Left colon (tissue), 1 donor: ENCODE data around the genes KLHL13, DOCK11 and STEEP1.

DNA sequence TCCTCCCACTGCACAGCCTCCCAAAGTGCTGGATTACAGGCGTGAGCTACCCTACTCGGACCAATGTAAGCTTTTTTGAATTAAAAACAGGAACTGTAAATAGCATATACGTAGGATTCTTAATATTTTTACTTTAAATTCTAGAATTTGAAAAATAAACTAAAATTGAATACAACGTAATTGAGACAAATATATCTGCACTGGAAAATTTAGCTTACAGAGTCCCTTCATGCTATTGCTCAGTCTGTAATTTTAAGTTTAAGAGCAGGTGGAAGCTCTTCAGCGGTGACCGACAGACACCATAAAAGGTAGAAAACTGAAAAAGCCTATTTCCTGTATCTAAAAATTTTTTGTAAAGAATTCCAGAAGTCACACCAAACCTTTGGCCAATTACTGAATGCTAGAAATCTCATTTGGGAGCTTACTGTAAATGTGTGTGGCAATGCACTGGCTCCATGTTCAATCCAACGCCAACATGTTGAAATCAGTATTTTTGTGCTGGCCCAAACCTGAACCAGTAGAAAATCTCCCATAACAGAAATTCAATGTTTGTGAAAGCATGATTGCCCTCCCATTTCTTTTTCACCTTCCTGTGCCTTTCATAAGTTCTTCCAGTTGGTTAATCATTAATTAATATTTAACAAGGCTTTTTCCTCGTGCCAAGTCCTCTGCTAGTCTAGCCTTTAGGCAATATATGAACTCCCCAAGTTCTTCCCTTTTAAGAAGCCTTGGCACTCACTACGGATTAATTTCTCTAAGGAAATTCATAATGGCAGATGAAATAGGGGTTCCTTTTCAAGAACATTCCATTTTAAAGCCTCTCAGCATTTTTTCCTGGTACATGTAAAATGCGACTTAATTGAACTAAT lies 1.5 kb upstream of the PLS3 start:
- PRO-cap = no peak

- PRO-cap = no peak
Measured at GRCh38 chrX:115573352-115573634, 12.3 kb downstream of the PLS3 start.

- PRO-cap = no peak
Measured at GRCh38 chrX:115723421-115723778, 162.4 kb downstream of the PLS3 start.

- PRO-cap = bidirectional peak, plus-strand start at chrX:118116891, minus-strand start at chrX:118116800
Measured at GRCh38 chrX:118116436-118117380, at the start of gene KLHL13. Gene KLHL13, minus strand, starts transcription at chrX:118116810.

DNA sequence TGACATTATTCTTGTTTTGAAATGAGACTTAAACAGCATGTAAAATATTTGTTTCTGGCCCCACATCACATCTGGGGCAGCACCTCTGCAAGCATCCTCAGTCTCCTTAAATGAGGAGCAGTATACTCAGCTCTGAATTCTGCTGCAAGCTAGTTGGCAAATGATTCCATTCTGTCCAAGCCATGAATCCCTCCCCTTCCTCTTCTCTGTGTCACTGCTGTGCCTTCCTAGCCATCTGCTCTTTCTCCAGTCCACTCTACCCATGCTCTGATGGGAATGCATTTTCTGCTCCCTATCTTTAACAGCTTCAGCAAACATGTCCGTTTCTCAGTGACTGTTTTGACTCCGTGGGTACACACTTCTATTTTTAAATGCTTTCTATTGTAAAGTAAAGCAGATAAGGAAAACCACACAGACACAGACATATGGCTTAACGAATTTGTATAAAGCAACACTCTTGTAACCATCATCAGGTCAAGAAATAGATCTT lies 72.3 kb upstream of the KLHL13 start:
- PRO-cap = no peak

DNA sequence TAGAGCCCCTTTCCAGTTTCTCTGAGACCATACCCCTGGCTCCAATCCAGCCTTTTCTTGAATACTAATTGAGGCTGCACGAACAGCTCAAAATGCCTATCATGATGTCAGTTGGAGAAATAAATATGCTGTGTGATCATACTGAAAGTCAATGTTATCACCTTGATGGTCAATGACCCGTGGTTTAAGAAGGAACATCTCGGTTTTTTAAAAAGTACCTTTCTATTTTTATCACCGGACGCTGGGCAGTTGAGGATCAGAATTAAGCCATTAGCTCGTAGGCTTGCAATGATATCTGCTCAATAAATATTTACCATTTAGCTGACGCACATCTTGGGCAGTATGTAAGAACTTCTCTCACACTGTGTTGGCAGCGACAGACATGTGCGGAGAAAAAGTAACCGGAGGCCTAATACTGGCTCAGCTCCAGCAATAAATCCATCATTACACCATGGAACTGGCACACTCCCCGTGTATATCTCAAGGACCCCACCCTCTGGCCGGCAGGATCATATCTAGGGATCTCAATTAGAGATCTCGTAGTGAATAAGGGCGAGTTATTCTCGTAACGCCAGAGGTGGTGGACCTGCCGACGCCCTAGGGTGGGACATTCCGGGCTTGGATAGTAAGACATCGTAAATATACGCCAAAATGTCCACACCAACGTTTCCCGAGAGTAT lies 701 bp upstream of the WDR44 start:
- PRO-cap = no peak

GRCh38 chrX:118392571-118393170 lies 46.8 kb downstream of the WDR44 start:
- PRO-cap = no peak

- PRO-cap = no peak
Measured at GRCh38 chrX:118436532-118437162, 59.0 kb upstream of the DOCK11 start.

- PRO-cap = bidirectional peak, plus-strand start at chrX:118495846, minus-strand start at chrX:118495517
Measured at GRCh38 chrX:118495046-118496344, at the start of gene DOCK11. Gene DOCK11, plus strand, starts transcription at chrX:118495815.

DNA sequence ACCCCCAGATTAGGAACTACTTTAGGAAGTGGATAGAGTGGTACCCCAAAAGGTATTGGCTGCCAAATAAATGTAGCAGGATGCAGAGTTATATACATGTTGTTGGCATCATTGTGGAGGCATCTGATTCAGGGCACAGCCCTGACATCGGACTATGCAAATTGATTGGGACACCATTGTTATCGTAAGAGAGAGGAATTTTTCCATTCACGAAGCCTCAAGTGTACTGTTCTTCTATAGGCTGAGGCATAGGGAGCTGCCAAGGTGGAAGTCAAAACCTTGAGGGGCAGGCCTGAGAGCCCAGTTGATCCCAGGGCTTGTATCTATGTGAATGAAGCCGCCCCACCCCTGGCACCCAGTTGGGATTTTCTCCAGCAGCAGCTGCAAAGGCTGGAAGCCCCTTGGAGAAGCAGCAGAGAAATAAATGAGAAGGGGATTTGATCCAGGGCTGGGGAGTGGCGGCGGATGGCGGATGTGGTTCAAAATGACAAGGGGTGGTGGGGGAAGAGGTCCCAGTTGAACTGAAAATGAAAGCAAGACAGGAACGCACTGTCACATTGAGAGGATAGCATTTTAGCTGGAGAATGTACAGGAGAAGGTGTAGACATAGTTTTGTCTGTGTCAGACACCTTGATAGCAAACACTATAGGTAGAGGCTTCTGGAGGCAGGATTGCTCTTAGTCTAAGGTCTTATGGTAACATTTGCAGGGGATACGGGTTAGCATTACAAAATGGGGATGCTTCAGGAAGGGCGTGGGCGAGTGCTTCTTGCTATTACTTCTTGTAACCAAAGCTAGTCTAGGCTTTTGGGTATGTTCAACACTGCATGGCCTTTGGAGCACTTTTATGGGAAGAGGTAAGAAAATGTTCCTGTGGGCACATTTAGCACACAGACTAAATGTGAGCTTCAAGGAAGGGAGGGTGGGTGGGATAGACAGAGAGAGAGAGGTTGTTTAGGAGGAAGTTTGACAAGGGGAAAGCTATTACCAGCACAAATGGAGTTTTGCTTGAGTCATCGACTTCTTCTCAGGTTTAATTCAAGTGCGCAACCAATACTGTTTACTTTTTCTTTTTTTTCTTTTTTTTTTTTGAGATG lies 32.6 kb downstream of the DOCK11 start:
- PRO-cap = bidirectional peak, plus-strand start at position 571 of the sequence, minus-strand start at position 486 of the sequence

DNA sequence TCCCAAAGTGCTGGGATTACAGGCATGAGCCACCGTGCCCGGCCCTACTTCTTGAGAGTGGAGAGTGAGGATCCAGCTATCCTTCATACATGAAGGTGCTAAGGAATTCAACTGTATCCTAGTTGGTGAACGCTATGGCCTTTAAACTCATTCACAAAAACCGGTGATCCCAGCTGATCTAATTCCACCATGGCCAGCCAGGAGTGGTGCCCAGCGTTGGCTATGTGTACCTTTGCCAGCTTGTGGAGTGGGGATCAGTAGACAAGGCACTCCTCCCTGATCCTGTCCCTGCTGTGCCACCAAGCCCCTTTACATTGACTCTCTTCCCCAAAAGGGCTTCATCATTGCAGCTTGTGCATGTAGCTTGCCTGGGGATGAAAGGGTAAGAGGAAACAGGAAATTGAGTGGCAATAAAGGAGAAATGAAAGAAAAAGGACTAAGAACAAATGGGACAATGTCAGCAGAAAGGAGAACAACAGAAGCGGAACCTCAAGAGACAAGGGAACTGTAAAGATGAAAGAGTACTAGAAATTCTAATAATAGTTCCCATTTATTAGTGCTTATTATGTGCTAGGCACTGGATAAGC lies 8.8 kb upstream of the IL13RA1 start:
- PRO-cap = no peak

- PRO-cap = no peak
Measured at GRCh38 chrX:118740945-118741394, 13.6 kb downstream of the IL13RA1 start.

GRCh38 chrX:119030257-119030642 lies 42.5 kb upstream of the CT47C1 start:
- PRO-cap = no peak

GRCh38 chrX:119477724-119478350 lies 9.6 kb downstream of the SLC25A5 start:
- PRO-cap = bidirectional peak, plus-strand start at chrX:119478207, minus-strand start at chrX:119477936

DNA sequence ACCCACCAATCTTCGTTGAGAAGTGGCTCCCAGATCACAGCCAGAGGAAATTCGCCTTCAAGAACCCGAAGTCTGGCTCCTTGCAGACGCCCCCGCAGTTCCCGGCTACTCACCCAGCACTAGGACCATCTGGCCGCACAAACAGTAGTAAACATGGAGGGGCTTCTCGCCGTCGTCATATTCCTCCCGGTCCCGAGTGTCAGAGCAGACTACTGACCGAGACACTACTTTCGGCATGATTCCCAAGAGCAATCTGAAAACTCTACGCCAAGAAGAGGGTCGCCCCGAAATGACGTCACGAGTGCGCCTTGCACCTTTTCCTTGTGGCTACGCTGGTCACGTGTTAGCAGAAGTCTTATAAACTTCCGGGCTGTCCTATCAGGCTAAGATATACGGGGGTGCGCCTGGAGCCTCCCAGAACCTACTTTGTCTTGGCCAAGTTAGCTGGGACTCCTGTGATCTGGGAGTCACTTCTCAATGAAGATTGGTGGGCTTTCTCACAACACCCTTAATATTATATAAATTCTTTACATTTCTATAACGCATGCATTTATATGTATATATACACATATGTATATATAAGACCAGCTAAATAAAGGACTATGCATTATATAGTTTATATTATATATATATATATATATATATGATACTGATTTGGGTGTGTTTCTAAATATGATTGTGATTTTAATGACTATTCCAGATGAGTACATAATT lies at the start of gene STEEP1:
STEEP1 (minus strand) TSS at position 291 of the 714 bp plus-strand sequence.
- PRO-cap = unidirectional peak, minus-strand start at position 255 of the sequence

GRCh38 chrX:119573506-119574272 lies 674 bp upstream of the UBE2A start:
- PRO-cap = no peak

DNA sequence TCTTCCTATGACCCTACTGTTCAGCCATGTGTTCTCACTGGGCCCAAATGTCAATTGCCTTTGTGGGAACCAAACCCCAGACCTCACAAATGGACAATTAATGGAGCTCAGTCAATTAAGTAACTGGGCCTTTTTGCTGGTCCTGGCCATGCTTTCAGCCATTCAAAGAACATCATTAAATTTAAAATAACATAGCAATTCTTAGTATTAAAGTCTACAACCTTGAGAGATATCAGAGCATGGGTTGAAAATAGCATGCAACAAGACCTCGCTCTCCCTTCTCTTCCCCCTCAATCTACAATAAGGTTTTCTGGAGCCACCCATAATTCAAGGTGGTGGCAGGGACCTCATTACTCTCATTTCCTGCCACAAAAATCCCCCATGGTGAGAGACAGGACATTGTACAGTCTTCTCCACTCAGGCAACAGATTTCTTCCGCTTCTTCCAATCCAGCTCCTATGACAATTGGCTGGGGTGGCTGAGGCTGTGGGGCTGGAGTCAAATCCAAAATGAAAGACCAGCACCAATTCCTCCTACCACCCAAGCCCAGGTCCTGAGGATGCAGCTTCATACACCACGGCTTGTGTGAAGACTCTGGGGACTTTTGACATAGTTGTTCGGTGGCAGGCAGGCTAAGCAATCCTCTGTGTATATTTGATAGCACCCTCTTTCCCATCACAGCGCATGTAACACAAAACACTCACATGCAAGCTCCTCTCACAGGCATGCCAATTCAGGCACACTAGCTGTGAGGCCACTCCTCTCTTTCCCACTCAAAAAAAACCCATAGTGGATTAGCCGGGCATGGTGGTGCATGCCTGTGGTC lies 46.5 kb downstream of the SEPTIN6 start:
- PRO-cap = no peak

- PRO-cap = no peak
Measured at GRCh38 chrX:119755863-119756229, 2.5 kb upstream of the SOWAHD start.

GRCh38 chrX:119816180-119816696 lies 24.8 kb upstream of the RPL39 start:
- PRO-cap = no peak

GRCh38 chrX:119841484-119841974 lies 11.2 kb downstream of the UPF3B start:
- PRO-cap = no peak